RPMI7951 (cell line): ENCODE measurements around the genes AFF3, LONRF2 and NPAS2.

- RAMPAGE, long total RNA: no peak
These were observed 31.6 kb downstream of the AFF3 start for GRCh38 chr2:100110523-100111394.

DNA sequence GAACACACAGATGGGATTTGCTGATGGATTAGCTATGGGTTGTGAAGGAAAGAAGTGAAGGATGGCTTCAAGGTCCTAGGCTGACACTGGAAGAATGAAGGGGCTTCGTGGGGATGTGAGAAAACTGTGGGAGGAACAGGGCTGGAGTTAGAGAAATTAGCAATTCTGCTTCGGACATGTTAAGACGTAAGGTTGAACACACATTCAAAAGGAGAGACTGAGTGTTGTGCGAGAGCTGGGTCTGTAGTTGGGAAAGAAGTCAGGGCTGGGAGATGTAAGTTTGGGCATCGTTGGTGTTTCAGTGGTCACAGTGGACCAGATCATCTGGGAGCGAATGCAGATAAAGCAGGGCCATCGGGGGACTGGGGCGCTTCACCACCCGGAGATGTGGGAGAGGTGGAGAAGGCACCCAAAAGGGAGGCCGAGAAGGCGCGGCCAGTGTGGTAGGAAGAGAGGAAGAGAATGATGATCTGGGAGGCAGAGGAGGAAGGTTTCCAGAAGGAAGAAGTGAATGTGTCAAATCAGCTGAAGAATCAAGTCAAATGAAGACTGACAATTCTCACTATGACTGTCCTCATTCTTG, 6.4 kb downstream of the AFF3 start:
- RAMPAGE, long total RNA: no peak

GRCh38 chr2:100142436-100142941, at the start of gene AFF3:
Gene AFF3 (minus strand): TSS chr2:100142590.
- RAMPAGE, long total RNA: no peak

DNA sequence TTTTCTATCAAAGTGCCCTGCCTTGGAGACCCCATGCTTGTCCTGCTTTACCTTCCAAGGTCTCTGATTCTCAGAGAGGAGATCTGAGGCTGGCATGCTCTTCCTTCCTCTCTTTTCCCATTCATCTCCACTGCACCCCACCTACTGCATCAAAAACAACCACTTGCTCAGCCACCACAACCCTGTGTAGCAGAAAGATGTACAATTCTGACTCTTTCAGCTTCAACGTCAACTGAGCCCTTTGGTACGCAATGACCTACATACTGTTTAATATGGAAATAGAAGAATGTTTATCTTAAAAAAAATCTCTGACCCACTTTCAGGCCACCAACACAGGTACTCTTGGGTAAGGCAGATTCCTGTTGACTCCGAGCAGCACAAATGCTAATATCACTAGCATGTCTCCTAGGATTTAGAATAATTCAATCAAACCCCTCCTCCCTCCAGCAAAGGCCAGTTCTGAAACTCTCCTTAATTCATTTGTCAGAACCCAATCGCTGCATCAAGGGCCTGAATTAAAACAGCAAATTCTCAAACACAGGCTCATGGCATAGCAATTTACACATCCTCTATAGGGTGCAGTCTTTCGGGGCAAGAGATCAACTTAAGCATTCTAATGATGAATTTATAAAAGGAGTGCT, 76.2 kb upstream of the AFF3 start:
- RAMPAGE, long total RNA: no peak

- RAMPAGE, long total RNA: no peak
These were observed 49.5 kb downstream of the LONRF2 start for GRCh38 chr2:100272560-100273443.

GRCh38 chr2:100290628-100291773, 31.3 kb downstream of the LONRF2 start:
- RAMPAGE, long total RNA: no peak

DNA sequence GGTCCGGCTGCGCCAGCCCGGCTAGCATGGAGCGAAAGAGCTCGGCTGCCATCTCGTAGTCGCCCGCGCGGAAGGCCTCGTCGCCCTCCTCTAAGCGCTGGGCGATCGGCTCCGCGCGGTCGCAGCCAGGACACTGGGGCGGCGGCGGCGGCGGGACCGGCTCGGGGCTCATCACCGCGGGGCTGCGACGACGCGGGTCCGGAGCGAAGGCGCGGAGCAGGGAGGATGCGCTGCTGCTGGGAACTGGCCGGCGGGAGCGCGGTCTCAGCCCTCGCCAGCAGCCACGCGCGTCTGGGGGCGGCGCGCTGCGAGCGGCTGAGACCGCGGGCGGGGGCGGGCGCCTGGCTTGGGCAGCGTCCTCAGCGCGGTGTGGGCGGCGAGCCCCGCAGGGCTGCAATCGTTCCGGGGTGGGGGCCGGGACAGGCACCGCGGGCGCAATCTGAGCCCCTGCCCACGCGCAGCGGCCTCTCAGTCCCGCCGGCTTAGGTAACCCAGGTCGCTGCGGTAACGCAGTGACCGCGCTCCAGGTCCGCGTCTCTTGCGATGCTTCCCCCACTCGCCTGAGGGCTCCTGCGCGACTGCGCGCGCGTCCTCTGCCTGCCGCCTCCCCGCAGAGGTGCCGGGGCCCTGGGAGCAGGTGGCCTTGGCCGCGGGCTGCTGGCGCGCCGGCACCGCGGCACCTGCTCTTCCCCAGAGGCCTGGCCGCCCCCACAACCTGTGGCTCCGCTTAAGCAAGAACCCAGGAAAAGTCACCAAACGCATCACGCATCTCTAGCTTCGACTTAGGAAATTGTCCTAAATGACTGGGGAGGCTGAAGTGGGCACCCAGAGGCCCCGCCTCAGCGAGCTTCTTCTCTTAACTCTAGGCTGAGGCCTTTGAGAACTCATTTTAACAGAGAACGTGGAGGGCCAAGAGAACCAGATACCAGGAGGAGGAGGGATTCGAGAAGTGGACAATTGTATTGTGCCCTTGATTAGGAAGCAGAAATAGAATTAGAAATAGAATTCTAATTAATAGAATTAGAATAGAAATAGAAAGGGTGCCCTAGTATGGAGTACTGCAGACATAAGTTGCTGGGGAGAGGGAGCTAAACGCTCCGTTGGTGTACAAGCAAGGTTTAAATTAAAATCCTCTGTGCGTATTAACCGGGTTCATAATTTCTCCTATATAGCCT, at the start of gene LONRF2:
LONRF2 (minus strand) TSS at position 580 of the 1,175 bp plus-strand sequence.
- RAMPAGE, long total RNA: no peak

- RAMPAGE, long total RNA: no peak
These were observed 81.4 kb downstream of the PDCL3 start for GRCh38 chr2:100644152-100644672.

- RAMPAGE, long total RNA: no peak
These were observed at the start of gene NPAS2 for GRCh38 chr2:100819815-100820674. Gene NPAS2 (plus strand): TSS chr2:100820139.

DNA sequence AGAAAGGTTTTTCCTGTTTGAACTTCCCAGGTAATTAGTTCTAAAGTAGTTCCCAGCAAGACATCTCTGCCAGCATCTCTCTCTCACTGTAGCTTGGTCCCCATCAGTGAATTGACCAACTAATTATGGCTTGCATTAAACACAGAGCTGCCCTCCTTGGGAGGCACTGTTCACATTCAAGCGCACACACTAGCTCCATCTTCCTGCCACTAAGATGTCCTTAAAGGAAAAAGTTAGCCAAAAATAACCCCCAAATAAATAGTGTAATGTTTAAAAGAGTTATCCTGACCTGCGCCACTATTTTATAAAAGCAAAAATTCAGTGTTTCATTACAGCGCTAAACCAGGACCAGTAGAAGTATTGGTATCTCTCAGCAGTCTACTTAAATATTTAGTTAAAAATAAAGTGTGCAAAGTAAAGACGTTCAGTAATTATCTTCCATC, 1.6 kb downstream of the NPAS2 start:
- RAMPAGE, long total RNA: no peak

DNA sequence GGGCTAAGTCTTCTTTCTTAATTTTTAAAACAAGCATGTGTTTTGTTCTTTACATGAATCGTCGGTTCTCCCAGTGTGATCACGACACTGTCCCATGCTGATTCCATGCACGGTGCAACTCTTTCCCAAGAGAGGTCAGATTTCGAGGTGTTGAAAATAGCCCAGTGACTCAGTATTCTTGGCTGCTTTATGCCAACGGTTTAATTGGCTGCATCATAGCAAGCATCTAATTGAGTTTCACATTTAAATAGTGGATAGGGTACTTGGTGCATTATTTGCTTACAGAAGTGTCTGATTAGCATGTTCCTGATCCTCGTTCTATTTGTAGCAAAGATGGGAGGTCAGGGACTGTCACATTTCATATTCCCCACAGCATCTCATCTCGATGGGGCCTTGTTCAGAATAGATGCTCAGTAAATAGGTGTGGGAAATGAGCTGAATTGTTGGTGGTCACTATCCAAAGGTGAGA, 2.8 kb downstream of the NPAS2 start:
- RAMPAGE, long total RNA: no peak

GRCh38 chr2:100824466-100825122, 4.7 kb downstream of the NPAS2 start:
- RAMPAGE, long total RNA: no peak

DNA sequence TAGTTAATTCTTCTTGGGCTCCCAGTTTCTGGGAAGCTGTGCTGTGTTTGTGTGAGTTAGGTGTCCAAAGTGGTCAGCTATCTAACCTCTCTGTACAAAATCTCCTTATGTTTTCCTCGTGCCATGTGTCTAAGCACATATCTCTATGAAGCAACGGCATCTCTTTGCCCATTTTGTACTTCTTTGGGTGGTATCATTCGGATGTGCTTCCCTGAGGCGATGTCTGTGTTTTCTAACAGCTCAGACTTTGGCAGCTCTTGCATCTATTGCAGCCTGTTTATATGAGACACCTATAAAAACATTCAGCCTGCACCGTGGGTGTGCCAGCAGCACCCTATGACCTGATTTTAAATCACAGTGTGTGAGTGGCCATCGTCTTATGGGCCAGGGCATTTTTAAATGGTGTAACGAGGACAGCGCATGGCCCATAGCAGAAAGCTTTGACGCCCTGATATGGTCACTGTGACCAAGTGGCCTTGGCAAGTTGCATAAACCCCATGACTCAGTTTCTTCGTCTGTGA, 12.9 kb downstream of the NPAS2 start:
- RAMPAGE, long total RNA: no peak

GRCh38 chr2:100894240-100894603, 74.3 kb downstream of the NPAS2 start:
- RAMPAGE, long total RNA: no peak

GRCh38 chr2:100924690-100925602, 77.1 kb upstream of the RPL31 start:
- RAMPAGE, long total RNA: no peak

DNA sequence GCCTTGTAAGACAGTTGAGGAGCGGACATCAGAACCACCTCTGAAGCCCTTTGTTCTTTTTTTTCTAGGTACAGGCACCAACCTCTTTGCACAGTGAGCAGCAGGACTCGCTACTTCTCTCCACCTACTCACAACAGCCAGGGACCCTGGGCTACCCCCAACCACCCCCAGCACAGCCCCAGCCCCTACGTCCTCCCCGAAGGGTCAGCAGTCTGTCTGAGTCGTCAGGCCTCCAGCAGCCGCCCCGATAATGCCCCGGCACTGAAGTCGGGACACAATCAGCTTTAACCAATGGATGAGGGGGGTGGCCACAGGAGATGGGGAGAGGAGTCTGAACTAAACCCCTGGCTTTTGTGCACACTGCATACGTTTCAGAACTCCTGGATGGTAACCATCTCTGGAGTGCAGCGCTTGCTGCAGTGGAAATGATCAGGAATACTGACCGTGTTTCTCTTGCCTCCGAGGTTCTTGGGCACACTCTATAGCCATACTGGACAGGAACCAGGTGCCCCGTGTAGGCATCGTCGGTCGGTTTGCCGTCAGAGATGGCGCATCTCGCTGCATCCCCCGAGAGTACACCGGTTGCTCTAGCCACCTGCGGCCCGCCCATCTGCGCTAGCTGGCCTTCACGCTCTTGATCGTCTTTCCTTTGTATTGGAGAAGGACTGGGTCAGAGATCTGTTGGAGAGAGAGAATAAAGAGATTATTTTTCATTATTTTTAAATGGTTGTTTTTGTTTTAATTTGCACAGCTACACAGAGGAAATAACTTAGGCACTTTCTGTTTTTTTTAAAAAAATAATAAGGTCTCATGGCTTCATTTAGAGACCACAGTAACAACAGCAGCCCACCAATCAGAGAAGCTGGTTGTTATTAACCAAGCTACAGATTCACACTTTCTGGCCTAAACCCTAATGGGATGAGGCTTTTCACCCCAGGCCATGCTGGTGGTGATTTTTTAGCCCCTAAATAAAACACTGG, 6.5 kb upstream of the RPL31 start:
- RAMPAGE, long total RNA: no peak

DNA sequence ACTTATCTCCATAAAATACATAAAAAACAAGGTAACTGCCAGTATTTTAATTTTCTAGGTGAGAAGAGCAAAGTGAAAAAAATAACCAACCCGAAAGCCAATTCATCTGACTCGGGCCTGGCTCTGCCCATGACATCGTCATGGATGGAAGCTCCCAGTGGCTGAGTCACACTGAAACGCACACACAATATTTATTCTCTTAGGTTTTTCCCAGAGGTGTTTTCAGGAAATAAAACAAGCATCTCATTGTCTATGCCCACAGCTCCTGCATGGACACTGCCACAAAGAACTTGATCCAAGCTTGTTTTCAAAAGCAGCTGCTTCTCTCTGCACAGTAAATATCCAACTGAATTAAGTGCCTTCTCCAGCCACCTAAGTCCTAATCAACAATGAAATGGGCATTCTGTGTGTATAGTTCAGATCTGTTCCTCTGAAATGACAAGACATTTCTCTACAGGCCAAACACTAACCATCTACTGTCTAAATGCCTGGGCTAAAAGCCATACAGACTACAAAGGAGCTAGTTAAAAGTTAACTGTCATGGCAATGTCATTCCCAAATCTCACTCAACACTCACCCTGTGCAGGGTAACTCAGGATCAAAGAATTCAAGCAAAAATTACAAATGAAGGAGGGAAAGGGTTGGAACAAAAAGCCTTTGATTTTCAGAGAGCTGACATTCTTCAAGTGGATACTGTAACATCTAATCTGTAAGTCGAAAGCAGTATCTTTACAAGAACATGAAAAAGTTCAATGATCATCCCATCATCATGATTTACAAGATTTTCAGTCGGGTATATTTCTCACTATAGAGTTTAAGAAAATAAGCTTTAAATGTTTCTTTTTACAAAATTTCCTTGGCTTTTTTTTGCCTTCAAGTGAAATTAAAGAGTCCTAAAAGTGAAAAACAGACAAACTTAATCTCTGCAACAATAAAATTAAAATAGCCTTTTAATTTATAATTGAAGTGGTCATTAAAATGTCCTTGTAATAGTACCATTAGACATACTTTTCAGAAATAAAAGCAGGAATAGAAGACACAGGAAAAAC, 63.1 kb downstream of the RPL31 start:
- RAMPAGE, long total RNA: no peak

DNA sequence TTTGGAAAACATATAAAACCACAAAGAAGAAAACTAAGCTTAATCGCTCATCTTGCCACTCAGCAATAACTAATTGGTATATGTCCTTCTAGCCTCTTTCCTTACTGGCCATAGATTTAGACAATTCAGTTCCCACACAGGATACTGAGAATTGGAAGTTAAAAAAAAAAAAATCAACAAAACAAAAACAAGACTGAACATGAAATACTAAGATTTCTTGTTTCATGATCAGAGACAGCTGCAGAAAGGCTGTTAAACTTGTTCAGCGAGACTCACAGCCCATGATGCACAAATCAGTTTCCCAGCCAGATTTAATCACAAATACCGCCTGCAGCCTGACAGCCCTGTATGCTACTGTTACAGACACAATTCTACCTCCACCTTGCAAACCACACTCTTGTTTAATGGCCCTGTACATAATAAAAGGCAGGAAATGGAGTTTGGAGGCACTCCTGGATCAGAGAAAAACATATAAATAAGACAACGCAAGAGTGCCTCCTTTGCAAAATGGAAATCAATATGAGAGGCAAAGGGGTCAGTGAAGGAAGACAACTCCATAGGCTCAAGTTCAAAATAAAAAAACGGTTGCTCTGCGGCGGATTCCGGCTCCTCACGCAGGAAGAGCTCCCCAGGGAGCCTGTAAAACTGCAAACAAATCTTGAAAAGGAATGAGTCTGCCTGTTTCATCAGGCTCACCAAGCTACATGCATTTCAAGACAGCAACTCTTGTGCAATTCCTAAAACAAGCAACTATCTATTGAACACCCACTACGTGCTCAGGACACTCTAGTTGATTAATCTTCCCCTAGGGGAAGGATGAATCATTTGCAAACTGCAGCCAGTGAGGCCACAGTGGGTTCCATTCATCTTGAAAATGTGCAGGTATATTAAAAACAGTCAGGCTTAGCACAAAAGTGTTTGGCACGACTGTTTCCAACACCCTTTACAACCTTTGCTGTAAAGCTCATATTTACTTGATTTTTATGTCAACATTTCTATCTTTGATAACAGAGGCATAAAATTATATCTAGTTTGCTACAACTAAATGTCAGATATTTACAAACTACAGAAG, 37.6 kb downstream of the TBC1D8 start:
- RAMPAGE, long total RNA: no peak

- RAMPAGE, long total RNA: no peak
These were observed 30.7 kb downstream of the TBC1D8 start for GRCh38 chr2:101120154-101121171.

GRCh38 chr2:101238751-101239331, 13.8 kb upstream of the CNOT11 start:
- RAMPAGE, long total RNA: no peak